ENCODE measurements around a stretch of chr9.

- PRO-cap: no peak
- RRBS, 2 experiments: no CpG with 5 or more reads among the region's 8 CpGs
Measured at GRCh38 chr9:131162159-131163360, 37.2 kb downstream of the NUP214 start.

DNA sequence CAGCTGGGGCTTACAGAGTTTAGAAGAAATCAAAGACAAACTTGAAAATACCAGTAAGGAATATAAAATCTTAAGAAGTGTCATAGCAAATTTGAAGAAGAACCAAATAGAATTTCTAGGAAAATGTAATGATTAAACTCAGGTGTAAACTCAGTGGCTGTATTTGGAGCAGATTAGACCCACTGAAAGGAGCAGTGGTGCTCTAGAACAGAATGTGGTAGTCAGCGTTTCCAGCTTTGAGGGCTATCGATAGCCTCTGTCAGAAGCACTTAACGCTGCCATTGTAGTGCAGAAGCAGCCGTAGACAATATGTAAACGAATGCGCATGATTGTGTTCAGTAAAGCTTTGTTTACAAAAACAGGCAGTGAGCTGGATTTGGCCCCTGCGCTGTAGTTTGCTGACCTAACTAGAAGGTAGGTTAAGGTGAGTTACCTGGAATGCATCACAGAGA is 72.1 kb downstream of the FAM78A start:
- PRO-cap: no peak
- RRBS, 2 experiments: no CpG with 5 or more reads among the region's 7 CpGs

DNA sequence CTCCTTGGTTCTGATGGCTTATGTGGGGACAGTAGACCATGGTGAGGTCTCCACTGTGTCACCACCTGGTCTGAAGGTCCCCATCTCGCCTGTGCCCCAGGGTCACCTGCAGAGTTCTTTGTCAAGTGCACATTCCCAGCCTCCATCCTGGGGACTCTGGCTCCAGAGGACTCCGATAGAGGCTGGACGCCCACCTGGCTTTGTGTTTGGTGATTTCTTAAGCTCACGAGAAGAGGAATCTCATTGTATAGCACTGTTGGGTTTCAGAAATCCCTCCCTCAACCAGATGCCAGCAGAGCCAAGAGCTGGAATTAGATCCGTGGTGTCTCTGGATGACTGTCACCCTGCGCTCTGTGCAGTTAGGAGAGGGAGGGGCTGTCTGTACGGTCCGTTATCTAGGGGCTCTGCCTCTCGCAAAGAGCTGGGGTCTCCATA is 41.6 kb downstream of the FAM78A start:
- PRO-cap: no peak
- RRBS, 2 experiments: no CpG with 5 or more reads among the region's 9 CpGs

GRCh38 chr9:131266049-131266809 is 10.1 kb downstream of the FAM78A start:
- PRO-cap: no peak
- RRBS, 2 experiments: no CpG with 5 or more reads among the region's 21 CpGs

DNA sequence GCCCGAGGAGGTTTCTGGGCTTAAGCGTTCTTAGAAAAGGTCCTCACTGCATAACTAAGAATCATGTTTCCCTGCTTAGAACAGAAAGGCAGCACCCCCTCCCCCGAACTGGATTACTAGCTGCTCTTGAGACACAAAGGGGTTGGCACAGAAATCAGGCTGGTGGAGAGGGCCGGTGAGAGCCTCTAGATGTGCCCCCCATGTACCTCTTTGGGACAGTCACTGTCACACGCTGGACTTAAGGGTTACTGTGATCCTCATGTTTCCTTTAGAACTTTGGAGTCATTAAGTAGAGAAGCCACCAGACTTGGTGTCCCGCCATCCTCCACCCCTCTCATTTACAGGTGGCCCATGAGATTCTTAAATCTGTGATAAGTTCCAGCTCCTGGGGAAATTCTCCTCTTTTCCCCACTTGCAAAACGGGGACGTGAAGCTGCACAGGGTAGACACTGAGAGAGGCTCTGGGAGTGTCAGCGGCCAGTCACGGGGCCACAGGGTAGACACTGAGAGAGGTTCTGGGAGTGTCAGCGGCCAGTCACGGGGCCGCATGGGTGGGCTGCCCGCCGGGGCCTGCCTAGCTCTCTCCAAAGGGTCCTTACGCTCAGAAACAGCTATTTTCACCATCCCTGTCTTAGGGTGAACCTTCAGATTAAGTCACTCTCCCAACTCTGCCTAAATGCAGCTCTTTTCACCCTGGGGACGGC is 1.8 kb downstream of the FAM78A start:
- PRO-cap: no peak
- RRBS, 2 experiments: no CpG with 5 or more reads among the region's 17 CpGs

DNA sequence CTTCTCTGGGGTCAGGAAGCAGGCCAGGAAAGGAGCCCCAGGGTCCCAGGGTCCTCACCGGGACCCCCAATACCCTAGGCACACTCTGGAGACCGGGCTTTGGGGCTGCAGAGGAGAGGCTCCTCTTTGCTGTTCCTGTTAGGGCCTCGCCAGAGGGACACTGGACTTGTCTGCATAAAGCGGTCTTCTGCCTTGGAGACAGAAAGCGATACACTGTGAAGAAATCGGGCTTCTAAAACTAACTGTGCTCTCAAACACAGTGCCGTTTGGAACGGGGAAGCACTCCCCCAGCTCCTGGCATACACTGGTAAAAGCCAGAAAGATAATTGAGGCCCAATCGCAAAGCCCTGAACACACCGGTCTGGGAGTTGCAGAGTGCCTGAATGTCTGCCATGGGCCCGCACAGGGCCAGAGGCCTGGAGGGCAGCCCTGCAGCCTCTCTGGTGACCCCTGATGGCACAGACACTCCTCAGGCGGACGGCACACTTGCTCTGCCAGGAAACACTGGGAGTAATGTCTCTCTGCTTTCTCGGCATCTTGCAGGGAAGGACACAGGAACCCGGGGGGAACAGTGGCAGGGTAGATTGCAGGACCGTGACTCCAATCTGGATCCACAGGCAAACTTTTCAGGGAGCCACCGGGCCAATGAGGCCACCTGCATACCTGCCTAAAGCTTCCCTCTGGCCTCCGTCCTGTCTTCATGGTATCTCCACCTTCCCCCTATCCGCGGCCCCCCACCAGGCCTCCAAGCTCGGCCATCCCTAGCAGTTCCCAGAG is 1.1 kb downstream of the FAM78A start:
- PRO-cap: no peak
- RRBS, 2 experiments: 77% methylated on average over 3 of the region's 21 CpGs

- PRO-cap: no peak
- RRBS, 2 experiments: no CpG with 5 or more reads among the region's 7 CpGs
Measured at GRCh38 chr9:131279210-131279674, 2.9 kb upstream of the FAM78A start.

GRCh38 chr9:131409855-131410755 is 16.2 kb downstream of the PRRC2B start:
- PRO-cap: unidirectional peak, plus-strand start at chr9:131410100
- RRBS, 2 experiments: no CpG with 5 or more reads among the region's 14 CpGs

GRCh38 chr9:131421614-131421857 is 27.6 kb downstream of the PRRC2B start:
- PRO-cap: no peak
- RRBS, 2 experiments: no CpG with 5 or more reads among the region's 3 CpGs

DNA sequence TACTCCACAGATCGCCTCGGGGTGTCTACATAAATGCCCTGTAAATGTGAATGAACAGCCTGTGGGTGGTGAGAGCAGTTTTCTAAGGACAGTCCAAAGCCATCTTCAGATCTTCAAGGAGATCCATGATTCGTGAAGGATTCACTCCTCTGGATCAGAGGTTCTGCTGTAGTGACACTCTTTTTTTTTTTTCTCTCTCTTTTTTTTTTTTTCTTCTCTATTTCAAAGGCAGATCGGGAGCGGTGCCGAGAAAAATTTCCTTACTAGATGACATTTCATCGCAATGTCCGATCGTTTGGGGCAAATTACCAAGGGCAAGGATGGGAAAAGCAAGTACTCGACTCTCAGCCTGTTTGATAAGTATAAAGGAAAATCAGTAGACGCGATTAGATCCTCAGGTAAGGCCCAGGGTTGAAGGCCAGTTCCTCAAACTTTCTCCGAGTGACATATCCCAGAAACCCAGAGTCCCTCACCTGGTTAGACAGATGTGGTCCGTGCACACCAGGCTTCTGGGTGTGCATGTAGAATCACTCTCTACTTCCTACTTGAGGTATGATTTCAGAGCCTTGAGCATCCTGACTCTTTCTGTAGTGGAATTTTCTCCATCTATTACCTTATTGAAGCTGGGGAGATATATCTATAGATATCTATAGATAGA is 36.1 kb downstream of the PRRC2B start:
- PRO-cap: no peak
- RRBS, 2 experiments: no CpG with 5 or more reads among the region's 14 CpGs

DNA sequence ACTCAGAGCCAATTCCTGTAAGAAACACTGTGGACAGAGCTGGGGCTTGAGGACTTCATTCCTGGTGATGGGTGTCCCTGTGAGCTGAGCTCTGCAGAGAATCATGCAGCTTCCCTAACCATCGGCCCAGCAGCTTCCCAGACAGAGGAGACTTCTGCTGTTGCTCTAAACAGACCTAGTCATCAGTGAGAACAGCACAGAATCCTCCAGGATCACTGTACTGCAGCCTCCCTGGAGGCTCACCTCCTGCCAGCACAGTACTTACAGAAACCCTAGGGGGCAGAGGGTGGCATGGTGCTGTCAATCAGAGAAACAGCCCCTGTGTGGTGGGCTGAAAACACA is 39.2 kb downstream of the PRRC2B start:
- PRO-cap: unidirectional peak, plus-strand start at position 58 of the sequence
- RRBS, 2 experiments: no CpG with 5 or more reads among the region's 1 CpG

DNA sequence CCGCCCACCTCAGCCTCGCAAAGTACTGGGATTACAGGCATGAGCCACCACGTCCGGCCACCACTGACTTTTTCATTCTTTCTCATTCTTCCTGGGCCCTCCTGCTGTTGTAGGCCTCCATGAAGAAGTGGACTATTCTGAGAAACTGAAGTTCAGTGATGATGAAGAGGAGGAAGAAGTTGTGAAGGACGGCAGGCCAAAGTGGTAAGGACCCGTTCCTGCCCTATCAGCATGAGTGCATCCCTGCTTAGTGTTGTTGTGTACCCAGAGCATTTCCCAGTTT is 47.8 kb upstream of the POMT1 start:
- PRO-cap: no peak
- RRBS, 2 experiments: no CpG with 5 or more reads among the region's 6 CpGs

- PRO-cap: no peak
- RRBS, 2 experiments: no CpG with 5 or more reads among the region's 22 CpGs
Measured at GRCh38 chr9:131478870-131479949, 23.5 kb upstream of the POMT1 start.

DNA sequence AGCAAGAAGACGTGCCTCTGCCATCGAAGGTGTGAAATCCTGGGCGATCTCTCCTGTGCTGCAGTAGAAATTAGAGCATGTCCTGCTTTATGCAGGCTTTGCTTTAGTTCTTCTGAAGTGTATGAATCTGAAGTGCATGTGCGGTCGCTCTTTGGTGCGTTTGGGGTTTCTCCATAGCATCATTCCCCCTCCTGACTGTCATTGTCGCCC is 11.6 kb upstream of the POMT1 start:
- PRO-cap: no peak
- RRBS, 2 experiments: no CpG with 5 or more reads among the region's 7 CpGs

DNA sequence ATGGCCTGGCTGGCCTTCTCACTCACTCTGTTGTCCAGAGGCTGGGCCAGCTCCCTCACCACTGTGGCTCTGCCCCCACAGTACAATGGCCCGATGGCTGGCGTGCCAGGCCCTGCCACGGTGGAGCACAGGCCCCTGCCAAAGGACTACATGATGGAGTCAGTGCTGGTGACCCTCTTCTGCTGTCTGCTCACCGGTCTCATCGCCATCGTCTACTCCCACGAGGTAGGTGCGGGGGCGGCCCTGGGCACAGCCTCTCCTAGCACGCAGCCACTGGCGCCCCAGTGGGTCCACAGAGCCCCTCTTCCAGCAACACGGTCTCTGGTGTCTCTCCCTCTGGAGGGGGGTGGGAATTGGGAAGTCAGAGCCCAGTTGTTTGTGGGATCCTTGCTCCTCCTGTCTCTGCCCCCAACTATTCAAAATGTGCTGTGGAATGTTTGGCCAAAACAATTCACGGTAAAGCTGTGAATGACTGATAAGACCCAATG is 10.7 kb downstream of the PRRT1B start:
- PRO-cap: no peak
- RRBS, 2 experiments: no CpG with 5 or more reads among the region's 13 CpGs

- PRO-cap: no peak
- RRBS, 2 experiments: 72% methylated on average over 5 of the region's 14 CpGs; no CpG with 5 or more reads in 1 of the 2 experiments
Measured at GRCh38 chr9:131587665-131588108, 42.4 kb downstream of the PRRT1B start.

DNA sequence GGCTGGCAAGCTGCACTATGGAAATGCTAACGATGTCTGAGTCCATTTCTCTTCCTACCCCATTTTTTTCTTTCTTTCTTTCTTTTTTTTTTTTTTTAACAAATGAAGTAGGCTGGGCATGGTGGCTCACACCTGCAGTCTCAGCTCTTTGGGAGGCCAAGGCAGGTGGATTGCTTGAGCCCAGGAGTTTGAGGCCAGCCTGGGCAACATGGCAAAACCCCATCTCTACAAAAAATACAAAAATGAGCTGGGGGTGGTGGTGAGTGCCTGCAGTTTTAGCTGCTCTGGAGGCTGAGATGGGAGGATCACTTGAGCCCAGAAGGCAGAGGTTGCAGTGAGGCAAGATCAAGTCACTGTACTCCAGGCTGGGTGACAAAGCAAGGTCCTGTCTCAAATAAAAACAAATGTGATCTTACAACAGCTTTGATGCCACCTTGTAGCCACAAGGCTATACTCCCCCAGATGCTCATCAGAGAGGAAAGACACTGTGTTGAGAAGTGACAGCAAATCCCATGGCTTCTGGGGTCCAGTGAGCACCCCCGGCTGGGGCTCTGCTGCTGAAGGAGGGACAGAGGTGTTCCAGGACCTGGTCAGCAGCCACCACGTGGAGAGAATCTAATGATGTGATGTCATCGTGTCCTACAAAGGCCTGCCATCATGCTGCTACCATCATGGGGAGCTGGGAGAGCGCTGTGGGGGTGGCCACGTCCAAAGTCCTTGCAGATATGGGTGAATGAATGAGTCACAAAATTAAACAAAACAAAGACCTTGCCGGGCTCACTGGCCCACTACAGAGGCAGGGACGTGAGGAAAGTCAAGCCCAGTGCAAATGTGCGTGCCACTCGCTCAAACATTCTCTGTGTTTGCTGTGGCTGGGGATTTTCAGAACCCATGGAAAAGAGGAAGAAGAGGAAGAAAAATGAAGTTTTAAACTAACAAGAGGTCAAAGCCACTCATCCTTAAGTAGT is 60.6 kb downstream of the PRRT1B start:
- PRO-cap: no peak
- RRBS, 2 experiments: no CpG with 5 or more reads among the region's 10 CpGs

DNA sequence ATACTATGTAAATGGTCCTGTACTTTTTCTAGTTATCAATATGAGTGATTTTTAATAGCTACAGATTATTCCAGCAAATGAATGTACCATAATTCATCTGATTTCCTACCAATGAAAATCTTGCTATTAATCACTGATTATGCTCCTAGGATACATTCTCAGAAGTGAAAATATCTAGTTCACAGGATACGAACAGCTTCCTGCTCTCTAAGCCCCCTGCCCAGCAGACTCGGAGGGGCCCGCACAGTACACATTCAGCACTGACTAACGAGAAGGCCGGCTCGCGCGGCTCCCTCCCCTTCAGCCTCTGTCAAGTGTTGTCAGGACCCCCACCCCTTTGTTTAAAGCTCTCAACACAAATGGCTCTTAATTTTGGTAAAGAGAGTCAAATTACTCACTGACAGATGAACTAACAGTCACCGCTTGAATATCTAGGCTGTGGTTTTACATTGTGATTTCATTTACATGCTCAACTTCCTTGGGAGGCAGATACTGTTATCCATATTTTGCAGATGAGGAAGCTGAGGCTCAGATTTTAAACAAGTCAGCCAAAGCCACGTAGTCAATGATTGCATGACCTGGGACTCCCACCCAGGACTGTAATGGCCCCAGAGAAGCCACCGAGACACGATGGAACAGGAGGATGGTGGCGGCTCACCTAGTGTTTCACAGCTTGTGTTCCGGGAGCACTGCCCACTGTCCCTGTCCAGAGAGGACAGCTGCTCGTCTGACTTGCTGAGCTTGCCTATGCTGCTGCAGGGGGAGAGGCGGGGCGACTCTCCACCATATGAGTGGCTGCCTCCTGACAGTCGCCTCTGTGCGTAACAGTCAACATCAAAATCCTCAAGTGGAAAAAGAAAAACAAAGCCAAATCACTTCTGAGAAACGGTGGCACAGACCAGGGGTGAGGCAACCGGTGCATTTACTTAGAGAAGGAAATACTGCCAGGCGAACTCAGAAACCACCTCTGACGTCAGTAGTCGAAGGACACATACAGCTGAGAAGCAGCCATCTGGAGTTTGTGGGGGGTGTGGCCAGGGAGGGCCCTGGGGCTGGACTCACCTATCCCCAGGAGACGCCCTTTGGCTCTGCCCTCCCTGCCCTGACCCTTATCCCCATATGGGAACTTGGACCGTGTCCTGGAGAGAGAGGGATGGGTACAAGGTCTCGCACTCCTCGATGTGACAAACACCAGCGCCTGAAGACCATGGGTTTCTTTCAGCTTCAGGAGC is 82.3 kb downstream of the PRRT1B start:
- PRO-cap: no peak
- RRBS, 2 experiments: no CpG with 5 or more reads among the region's 29 CpGs

- PRO-cap: no peak
- RRBS, 2 experiments: no CpG with 5 or more reads among the region's 18 CpGs
Measured at GRCh38 chr9:131629995-131630788, 84.9 kb downstream of the PRRT1B start.

DNA sequence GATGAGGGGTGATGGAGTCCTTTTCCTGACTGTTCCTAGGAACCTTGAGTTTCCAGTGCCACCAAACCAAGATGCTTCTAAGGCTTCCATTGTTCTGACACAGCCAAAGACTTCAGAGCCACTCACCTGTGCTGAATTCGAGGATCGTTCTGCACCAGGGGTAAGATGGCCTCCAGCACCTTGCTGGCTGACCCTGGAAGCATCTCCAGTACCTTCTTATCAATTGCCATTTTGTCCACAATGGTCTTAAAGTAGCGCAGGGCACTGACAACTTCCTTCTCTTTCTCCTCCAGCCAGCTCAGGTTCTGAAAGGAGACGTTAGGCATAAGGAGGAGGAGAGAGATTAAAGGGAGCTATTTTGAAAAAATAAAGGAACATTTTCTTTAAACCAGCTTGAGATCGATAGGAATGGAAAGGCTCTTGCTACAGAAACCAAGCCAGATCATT is 96.7 kb downstream of the RAPGEF1 start:
- PRO-cap: no peak
- RRBS, 2 experiments: no CpG with 5 or more reads among the region's 5 CpGs

All from astrocyte (in vitro differentiated cells and primary cell).